Epithelial cell of proximal tubule (primary cell): Measurements from ENCODE around the gene NUP35.

- RAMPAGE, long total RNA = no peak
- RRBS = no CpG with 5 or more reads among the region's 2 CpGs
These were observed 18.6 kb upstream of the NCKAP1 start for GRCh38 chr2:183056816-183057388.

GRCh38 chr2:183124095-183125358 is at the start of gene NUP35:
TSS of gene NUP35 (plus strand) at chr2:183124443.
- RAMPAGE, long total RNA = start-site peak on the plus strand at chr2:183124396-183124443, 201 and 42 reads in 2 replicates
- RRBS = 3% methylated on average over 2 of the region's 64 CpGs

DNA sequence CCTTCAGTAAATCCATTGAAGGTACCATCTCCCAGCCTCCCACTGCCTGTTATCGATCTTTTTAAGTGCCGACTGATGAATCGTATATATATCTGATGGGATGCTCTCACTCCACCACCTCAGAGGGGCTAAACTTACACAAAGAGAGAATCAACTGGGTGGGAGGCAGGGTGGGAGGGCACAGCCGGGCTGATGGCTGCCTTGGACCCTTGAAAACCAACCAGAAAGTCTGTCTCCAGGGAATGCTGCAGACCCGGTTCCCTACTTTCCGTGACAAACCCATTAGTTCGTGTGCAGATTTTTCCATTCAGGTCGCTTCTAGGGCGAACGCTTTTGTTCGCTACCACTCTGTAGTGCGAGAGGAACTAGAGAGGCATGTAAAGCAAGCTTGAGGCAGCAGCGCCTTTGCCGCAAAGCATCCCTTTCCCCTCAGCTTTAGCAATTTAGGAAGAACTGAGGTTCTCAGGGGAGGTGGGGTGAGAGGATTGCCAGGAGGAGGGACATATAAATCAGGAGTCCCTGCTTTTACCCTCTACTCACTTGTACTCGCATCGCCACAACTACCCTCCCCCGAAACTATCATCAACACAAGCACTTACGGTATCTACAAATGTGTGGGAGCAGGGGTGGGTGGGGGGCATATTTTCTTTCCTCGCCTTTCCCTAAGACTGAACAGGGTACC is 831 bp upstream of the ZNF804A start:
- RAMPAGE, long total RNA = no peak
- RRBS = 6% methylated on average over 2 of the region's 19 CpGs

DNA sequence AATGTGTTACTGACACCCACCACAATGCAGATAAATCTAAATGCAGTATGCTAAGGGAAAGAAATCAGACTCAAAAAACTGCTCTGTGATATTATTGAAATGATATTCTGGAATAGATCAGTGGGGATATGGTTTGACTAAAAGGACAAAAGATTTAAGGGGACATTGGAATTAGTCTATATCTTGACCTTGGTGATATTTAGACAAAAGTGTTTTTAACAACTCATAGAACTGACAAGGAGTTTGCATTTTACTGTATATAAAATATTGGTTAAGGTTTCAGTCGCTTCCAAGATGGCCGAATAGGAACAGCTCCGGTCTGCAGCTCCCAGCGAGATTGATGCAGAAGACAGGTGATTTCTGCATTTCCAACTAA is 449.1 kb upstream of the FSIP2 start:
- RAMPAGE, long total RNA = no peak
- RRBS = no CpG with 5 or more reads among the region's 4 CpGs

DNA sequence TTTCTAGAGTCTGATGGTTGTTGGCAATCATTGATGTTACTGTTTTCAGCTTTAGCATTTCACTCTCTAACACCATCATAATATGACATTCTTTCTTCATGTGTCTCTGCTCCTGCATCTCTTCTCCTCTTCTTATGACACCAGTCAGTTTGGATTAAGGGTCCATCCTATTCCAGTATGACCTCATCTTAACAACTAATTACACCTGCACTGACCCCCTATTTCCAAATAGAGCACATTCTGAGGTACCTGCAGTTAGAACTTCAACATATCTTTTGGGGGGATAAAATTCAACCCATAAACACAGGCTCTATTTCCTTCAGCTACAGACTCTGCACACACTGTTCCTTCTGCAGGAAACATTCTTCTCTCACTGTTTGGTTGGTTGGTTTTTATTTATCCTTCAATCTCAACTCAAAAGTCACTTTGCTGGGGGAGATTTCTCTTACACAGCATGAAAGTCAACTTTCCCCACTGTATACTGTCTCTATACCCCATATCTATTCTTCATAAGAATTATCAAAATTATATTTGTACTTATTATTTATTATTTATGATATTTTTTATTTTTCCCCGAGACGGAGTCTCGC is 305.6 kb upstream of the ZC3H15 start:
- RAMPAGE, long total RNA = no peak
- RRBS = no CpG with 5 or more reads among the region's 3 CpGs

DNA sequence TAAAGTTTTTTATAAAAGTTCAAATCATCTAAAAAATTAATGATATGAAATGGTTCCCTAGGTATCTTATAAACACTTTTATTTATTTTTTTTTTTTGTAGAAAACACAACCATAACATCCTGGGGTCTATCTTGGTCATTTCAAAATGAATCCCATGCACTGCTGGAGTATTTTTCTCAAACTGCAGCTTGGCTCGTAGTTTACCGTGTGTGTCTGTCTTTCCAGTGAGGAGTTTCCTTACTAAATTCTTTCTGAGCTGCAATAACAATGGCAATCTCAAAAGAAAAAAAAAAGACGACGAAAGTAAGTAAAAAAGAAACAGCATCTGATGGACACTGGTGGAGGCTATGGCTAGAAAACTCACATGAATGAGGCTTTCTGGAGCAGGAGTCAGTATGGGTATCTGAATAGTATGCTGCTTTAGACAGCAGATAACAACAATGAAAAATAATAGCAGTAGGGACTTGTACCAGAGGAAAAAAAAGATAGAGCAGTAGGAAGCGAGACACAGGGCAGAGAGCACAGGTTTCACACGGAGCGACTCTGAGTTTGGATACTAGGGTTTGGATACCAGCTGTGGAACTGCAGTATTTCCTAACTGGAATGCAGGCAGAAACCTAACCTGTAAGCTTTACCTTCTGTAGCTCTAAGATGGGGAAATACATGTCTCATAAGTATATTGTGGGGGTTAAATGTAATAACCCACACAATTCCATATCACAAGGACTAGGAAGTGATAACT is 43.5 kb downstream of the CALCRL start:
- RAMPAGE, long total RNA = no peak
- RRBS = no CpG with 5 or more reads among the region's 7 CpGs

DNA sequence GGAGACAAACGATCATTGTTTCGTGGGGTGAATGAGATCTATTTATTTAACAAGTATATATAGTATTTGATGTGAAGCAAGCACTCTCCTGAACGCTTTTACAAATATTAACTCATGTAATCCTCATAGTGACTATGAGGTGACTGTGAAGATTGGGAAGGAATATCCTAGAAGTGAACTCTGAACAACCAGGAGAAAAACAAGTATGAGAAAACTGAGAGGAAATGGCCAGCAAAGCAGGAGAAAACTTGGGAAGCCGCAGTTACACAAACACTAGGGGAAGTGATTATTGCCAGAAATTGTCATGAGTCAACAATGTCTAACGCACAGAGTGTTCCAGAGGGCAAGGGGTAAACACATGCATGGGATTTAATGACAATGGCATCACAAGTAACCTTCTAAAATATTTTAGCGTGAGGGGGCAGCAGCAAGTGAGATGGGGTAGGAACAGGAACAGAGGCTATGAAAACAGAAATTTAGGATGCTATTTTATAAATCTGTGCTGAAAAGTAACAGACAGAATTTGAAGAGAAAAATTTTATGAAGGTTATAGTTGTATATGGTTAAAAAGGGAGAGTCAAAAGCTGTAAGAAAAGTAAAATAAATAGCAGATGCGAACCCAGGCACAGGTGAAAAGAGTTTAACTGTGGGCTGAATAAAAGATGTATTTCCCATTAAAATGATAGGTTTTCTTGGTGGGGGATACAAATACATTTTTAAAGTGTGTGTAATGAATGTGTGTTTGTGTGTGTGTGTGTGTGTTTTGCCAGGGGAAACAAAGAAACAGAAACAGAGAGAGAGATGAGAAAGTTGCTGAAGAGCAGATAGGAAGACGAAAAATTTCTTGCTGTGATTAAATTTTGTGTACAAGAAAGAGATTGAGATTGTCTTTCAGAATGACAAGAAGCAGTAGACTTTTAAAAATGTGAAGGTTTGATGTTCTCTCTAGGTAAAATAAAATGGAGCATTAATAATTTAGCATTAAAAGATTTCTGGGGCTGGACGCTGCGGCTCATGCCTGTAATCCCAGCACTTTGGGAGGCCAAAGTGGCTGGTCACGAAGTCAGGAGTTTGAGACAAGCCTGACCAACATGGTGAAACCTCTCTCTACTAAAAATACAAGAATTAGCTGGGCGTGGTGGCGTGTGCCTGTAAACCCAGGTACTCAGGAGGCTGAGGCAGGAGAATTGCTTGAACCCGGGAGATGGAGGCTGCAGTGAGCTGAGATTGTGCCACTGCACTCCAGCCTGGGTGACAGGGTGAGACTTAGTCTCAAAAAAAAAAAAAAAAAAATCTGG is 12.2 kb downstream of the TFPI start:
- RAMPAGE, long total RNA = no peak
- RRBS = no CpG with 5 or more reads among the region's 14 CpGs

DNA sequence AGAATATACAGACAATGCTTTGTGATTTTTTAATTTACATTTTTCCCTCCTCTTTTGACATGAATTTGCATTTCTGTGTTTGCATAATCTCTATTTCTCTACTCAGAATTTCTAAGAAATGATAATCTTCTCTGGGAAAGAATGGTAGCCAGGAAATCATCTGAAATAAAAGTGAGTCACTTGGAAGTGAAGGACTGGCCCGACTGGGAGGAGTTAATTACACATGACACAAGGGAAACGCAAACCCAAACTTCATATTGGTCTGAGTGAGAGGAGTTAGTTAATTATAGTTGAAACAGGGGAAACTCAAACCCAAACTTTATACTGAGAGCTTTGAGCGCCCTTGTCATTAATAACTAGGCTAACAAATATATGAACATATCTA is 187.9 kb upstream of the COL3A1 start:
- RAMPAGE, long total RNA = no peak
- RRBS = no CpG with 5 or more reads among the region's 3 CpGs

DNA sequence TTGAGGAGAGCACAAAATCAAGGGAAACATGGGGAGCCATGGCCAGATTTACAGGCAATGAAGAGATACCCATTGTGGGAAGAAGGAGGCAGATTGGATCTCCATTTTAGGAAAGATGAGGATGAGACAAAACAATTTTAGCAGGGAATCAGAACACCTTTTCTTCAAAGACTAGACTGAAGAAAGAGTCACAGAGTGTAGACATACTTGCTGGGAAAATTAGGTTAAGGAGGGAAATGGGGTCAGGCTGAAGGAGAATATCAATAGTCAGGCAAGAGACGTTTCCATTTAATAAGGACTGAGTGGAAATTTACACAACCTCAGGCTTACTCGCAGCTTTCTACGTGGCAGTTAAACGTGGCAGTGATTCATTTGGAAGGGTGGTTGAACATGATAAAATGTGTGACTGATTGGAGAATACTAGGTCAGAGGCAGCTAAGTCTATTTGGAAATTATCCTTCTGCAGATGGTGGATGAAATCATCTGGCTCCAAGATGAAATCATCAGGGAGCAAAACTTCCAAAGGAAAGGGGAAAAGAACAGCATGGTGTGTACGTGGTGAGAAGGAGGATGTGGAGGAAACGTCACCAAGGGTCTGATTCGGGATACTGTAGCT is 47.7 kb downstream of the COL3A1 start:
- RAMPAGE, long total RNA = no peak
- RRBS = no CpG with 5 or more reads among the region's 7 CpGs

GRCh38 chr2:189261419-189261833 is 81.9 kb upstream of the COL5A2 start:
- RAMPAGE, long total RNA = no peak
- RRBS = no CpG with 5 or more reads among the region's 2 CpGs

- RAMPAGE, long total RNA = no peak
- RRBS = no CpG with 5 or more reads among the region's 7 CpGs
These were observed 52.2 kb downstream of the PMS1 start for GRCh38 chr2:189836217-189837018.

DNA sequence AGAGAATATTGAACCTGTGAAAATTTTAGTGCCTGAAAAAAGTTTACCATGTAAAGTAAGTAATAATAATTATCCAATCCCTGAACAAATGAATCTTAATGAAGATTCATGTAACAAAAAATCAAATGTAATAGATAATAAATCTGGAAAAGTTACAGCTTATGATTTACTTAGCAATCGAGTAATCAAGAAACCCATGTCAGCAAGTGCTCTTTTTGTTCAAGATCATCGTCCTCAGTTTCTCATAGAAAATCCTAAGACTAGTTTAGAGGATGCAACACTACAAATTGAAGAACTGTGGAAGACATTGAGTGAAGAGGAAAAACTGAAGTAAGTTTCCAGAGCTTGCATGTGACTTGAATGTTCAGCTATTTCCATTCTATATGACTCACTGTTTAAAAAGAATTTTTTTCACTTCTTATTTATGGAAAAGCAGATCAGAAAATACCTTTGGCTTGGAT is 70.6 kb downstream of the PMS1 start:
- RAMPAGE, long total RNA = no peak
- RRBS = no CpG with 5 or more reads among the region's 2 CpGs

DNA sequence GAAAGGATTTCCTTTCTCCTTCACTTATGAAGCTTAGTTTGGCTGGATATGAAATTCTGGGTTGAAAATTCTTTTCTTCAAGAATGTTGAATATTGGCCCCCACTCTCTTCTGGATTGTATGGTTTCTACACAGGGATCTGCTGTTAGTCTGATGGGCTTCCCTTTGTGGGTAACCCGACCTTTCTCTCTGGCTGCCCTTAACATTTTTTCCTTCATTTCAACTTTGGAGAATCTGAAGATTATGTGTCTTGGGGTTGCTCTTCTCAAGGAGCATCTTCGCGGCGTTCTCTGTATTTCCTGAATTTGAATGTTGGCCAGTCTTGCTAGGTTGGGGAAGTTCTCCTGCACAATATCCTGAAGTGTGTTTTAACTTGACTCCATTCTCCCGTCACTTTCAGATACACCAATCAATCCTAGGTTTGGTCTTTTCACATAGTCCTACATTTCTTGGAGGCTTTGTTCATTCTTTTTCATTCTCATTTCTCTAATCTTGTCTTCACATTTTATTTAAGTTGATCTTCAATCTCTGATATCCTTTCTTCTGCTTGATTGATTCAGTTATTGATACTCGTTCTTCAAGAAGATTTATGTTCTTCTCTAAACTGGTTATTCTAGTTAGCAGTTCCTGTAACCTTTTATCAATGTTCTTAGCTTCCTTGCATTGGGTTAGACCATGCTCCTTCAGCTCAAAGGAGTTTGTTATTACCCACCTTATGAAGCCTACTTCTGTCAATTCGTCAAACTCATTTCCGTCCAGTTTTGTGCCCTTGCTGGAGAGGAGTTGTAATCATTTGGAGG is 61.2 kb downstream of the C2orf88 start:
- RAMPAGE, long total RNA = no peak
- RRBS = no CpG with 5 or more reads among the region's 8 CpGs

GRCh38 chr2:190404567-190405000 is 3.6 kb upstream of the MFSD6 start:
- RAMPAGE, long total RNA = no peak

- RAMPAGE, long total RNA = no peak
- RRBS = no CpG with 5 or more reads among the region's 25 CpGs
These were observed 28.2 kb downstream of the MFSD6 start for GRCh38 chr2:190435879-190437183.

- RAMPAGE, long total RNA = no peak
- RRBS = no CpG with 5 or more reads among the region's 10 CpGs
These were observed 59.4 kb downstream of the MFSD6 start for GRCh38 chr2:190467410-190468122.

GRCh38 chr2:190468657-190469173 is 60.6 kb downstream of the MFSD6 start:
- RAMPAGE, long total RNA = no peak
- RRBS = no CpG with 5 or more reads among the region's 4 CpGs

DNA sequence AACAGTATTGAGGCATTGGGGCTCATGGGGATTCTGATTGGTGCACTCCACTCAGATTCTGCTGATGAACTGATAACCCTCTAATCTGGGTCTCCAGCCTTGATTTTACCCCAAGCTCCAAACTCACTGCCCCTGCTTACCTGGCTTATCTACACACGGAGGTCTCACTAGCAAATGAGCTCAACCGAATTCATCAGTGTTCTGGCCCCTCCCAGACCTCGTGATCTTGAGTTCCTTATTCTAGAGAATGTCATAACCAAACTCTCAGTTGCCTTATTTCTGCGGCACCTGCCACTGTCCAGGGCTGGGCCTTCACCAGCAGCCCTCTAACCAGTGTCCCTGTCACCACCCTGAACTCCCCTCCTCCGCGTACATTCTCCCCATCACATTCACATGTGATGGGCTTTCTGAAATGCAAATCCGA is 30.9 kb downstream of the NAB1 start:
- RAMPAGE, long total RNA = no peak
- RRBS = no CpG with 5 or more reads among the region's 7 CpGs

- RAMPAGE, long total RNA = no peak
- RRBS = no CpG with 5 or more reads among the region's 3 CpGs
These were observed 74.9 kb downstream of the NAB1 start for GRCh38 chr2:190723815-190724094.

- RAMPAGE, long total RNA = no peak
- RRBS = no CpG with 5 or more reads among the region's 4 CpGs
These were observed 71.2 kb upstream of the GLS start for GRCh38 chr2:190809419-190809780.